Mesangial cell (primary cell): ENCODE results near the gene TRAM2.

DNA sequence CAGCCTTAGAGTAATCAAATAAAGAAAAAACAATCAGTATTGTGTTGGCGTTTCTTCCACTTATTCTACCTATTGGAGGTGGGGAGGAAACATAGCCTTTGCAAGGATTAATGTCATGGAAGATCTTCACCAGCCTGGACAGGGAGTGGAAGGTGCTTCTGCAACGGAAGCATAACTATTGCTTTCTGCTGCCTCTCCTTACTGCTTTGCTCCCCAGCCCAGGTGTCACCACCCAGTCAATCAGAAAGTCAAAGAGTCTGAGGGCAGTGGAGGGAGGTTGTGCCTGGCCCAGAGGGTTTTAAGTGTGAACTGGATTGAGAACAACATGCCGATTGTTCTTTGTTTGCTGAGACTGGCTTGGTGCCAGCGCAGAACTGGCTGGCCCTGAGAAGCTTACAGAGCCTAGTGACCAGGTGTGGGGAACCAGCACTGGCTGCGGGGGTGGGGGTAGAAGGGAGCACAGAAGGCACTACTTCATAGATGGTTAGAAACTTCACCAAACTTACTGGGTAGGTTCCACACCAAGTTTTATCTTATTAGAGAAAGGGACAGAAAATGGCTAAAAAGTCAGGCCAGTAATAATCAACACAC, 31.1 kb upstream of the ENPP4 start:
- RAMPAGE, long total RNA = no peak

- RAMPAGE, long total RNA = no peak
These were observed 902 bp downstream of the ENPP4 start for GRCh38 chr6:46130711-46131070.

GRCh38 chr6:46323521-46323847, 152.7 kb upstream of the ENPP5 start:
- RAMPAGE, long total RNA = no peak

GRCh38 chr6:46508923-46509768, 17.9 kb upstream of the RCAN2 start:
- RAMPAGE, long total RNA = no peak

GRCh38 chr6:46676547-46676791, 11.2 kb upstream of the TDRD6 start:
- RAMPAGE, long total RNA = no peak

DNA sequence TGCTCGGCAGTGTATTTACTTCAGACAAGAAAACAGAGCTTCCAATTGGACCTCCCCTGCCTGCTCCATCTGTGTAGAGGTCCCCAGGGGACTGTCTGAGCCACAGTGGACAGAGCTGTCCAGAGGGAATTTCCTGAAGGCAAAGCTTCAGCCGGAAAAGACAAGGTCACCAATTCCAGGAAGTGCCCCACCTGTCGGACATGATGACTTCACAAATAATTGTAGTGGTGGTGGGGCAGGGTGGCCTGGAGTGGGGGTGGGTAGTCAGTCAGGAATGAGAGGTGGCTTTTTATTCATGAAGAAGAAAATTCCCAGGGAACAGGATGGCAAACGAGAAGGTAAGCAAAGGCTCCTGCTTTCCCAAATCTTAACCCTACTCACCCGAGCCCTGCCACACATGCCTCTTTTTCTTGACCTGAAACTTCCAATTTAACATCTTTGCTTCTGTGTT, 18.5 kb downstream of the ADGRF5 start:
- RAMPAGE, long total RNA = no peak

DNA sequence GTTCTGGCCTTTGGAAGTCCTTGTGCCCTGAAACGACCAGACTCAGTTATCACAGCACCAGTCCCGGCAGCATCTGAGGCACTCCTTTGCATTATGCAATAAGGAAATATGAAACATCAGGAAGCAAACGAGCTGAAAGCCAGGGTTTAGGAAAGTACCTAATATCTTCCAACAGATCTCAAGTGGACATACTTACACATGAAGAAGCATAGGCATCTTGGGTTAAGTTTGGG, 61.9 kb upstream of the ADGRF1 start:
- RAMPAGE, long total RNA = no peak

DNA sequence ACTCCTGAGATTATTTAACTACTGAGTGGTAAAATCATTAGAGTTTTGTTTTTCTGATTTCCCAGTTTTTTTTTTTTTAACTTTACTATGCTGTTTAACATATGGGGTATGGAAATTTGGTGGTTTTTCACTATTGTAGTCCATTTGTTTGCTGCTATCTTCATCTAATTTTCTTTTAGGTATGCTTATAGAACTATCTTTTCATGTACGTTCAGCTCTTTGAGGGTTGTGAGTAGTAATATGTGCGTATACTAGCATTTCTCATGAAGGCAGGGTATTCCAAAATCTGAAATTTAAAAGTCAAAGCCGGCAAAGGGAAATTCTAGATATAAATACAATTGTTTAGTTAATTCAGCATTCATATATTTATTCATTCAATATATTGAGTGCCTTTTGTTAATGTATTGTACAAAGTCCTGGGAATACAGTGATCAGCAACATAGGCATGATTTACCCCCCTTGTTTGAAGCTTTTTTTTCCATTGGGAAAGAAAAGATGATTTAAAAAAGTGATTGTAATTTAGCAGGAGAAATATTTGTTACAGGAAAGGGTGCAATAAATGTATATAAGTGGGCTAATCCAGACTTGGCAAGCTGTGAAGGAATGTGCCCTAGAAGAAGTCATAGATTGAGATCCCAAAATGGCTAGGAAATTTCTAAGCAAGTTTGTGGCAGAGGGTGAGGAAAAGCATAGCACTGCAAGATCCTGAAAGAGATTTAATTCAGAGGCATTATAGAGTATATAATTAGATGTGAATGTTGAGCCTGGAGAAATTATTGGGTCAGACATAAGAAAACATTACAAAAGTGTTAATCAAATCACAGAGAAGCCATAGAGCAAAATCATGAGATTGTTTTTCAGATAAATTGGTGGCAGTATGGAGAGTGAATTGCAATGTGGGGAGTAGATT, 89.7 kb downstream of the CD2AP start:
- RAMPAGE, long total RNA = no peak

- RAMPAGE, long total RNA = no peak
These were observed 41.3 kb upstream of the OPN5 start for GRCh38 chr6:47740491-47741042.

DNA sequence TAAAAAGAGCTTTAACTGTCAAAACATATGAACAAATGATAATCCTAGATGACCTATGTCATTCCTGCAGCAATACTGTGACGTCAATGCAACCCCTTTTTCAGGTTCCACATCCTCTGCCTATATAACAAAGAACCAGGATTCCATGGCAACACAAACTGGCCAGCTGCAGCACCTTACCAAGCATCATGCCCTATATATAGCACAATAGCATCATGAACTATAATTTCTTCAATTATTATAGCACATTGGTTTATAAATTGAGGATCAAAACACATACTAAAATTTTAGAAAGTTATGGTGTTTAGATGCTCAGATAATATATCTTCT, 615 bp upstream of the PTCHD4 start:
- RAMPAGE, long total RNA = no peak

DNA sequence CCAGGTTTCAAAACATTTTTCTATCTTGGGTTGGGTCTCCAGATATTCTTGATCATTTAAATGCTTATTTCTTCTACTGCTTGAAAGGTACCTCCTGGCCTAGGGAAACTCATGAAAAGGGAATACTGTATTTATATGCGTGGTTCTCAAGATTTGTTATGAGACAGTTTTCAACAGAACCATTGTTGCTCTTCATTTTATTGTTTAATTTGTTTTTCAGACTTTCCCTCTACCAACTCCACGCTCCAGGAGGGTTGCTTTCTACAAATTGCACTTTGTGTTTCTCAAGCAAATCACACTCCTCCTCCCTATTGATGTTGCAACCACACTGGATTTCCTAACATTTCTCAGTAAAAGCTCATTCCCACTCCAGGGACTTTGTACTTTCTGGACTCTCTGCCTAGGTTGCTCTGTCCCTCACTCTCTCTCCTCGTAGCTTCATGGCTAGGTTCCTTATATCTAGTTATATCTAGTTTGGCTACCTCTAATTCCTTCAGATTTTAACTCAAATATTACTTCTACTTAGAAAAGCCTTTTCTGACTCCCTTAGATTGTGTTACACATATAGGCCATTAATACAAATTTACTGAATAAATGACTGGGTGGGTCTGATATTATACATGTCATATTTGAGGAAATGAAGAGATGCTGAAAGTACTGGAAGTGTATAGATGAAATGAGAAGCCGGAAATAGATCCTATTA, 20.3 kb downstream of the PGK2 start:
- RAMPAGE, long total RNA = no peak

DNA sequence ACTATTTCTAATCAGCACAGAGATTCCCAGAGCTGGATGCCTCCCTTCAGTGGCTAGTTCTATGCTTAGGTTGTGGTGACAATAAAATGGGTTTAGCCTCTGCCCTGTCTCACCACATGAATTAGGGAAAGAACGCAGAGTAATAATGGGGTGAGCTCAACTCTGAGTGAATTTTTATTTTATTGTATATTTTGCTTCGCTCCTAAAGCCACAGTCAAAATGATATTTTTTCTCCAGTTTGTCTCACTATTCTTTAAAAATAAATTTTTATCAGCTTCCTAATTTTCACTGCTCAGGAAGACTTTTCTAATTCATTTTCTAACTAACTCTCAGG, 142.2 kb downstream of the TFAP2B start:
- RAMPAGE, long total RNA = no peak

DNA sequence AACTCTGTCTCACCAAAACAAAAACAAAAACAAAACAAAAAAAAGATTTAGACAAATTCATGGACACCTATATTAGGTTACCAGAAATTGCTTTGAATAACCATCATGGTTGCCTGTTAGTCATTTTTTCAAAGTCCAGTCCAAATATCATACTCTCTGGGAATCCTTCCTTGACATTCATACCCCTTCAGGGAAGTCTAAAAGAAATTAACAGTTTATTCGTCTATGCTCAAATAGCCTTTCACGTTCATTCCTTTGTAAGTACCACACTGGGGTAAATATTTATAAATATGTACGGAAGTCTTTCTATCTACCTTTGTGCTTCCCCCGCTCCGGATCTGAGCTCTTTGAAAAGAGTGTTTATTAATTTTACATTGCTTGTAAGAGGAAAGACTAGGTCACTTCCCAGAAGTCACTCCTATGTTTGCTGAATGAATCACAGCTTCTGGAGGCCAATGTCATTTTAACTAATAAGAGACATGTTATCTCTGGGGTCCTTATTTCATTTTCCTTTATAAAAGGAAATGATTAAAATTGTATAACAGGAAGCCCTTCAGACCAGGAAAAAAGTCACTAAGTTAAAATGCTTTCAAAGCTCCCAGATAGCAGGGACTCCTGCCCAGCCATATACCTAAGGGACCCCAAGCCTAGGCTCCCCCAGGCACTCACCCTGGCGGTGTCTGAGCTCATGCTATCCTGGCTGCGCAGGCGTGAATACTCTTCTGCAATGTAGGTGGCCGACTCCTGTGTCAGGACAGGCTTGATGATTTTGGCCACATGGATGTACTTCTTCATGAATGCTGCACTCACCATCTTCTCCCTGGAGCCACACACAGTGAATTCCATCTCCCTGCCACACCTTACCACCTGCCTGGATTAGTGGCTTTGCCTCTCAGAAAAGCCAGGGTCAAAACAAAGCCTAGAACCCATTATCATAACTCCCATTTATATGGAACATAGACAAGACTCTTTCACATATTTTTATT, 12.6 kb downstream of the MCM3 start:
- RAMPAGE, long total RNA = no peak

GRCh38 chr6:52285726-52285925, 1.1 kb upstream of the MCM3 start:
- RAMPAGE, long total RNA = no peak

- RAMPAGE, long total RNA = no peak
These were observed 35.9 kb upstream of the PAQR8 start for GRCh38 chr6:52325649-52326839.

- RAMPAGE, long total RNA = no peak
These were observed 27.6 kb downstream of the PAQR8 start for GRCh38 chr6:52389491-52390020.

DNA sequence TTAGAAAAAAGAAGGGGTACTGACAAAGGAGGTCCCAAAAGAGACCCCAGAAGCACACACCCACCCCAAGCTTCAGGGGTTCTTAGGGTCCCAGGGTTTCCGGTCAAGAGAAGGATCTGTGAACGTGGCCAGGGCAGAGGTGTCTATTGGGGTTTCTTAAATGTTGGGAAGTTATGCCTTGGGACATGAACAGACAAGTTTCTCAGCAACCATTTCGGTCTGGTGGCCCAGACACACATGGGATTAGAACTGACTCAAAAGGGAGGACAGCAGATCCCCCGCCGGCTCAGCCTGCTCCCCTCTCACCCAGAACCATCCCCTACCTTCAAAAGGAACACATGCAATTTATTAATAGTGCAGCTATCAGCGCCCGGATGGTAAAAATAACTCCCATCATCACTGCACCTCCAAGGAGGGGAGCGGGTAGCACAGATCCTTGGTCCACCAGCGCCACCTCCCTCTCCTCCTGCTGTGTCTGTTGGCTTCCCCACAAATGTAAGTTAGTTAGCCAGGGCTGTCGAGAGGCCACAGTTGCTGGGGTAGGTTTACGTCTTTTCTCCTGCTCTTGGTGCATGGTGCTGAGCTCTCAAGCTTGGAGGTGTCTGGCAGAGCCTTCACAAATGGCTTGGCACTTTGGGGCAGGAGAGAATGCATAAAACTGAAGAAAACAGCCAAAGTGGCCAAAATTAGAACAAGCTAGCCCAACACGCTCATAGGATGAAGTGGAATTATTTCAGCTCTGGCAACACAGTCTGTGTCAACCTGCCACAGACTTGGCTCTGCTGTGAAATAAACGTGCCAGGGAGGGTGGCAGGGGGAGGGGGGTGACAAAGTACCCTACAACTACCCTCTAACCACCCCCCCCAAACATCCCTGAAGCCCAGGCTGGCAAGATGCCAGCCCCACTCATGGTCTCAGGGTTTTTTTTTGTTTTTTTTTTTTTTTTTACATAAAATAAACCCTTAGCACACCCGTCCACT, 77.0 kb downstream of the TRAM2 start:
- RAMPAGE, long total RNA = no peak

GRCh38 chr6:52517343-52518467, 59.2 kb downstream of the TRAM2 start:
- RAMPAGE, long total RNA = no peak

DNA sequence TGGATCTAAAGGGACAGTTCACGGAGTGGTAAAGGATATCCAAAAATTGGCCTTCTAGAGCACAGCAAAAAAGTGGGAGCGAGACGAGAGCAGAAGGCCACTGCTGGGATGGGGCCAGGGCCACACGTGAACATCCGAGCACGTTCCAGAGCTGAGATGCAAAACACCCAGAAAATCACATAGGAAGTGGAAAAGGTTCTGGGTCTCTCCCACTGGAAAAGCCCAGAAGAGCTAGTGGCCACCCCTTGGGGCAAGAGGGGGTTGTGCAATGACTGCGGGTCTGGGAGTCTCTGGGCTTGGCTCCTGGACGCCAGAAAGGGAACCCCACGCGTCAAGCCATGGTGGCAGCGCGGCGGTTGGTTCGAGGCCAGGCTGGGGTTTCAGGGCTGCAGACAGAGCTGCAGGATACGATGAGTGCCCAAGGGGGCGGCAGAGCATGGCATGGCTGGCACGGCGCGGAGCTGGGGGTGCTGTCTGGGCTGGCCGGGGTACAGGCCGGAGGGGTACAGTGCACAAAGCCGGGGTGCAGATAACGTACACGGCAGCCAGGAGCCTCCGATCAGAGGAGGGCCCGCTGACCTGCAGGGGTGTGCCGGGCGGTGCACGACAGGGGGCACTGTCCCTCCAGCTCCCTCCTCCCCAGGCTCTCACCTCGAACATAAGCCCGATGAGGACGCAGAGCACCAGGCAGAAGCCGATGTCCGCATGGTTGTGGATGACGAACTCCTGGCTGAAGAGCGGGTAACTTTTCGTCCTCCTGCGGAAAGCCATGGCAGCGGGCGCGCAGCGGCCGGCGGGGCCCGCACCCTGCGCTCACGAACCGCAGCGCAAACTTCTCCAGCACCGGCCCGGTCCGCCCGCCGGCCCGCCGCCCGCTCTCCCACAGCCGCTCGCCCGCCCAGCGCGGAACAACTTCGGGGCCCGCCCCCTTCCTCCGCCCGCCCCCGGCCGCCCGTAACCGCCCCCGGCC, at the start of gene TRAM2:
TRAM2 (minus strand) TSS at position 916 of the 970 bp plus-strand sequence.
- RAMPAGE, long total RNA = no peak

DNA sequence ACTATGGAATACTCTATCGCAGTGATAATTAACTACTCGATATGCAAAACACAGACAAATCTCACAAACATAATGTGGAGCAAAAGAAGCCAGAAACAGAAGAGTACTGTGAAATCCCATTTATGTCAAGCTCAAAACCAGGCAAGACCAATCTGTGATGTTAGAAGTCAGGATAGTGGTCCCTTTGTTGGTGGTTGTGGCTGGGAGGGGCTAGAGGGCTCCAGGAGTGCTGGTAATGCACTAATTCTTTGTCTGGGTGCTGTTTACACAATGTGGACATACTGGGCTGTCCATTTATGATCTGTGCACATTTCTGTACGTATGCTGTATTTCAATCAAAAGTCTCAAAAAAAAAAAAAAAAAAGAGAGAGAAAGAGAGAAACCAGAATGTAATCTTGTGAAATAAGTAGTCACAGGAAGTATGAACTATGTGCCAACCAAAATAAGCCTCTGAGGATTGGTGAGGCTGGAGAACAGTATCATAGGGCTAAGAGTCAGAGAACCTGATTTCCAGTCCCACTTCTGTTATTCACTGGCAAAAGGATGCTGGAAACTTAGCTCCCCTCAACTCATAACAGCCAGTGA, 19.5 kb upstream of the TRAM2 start:
- RAMPAGE, long total RNA = no peak